Thoracic aorta (tissue), 1 donor: ENCODE results near the genes RAB3IP and KCNMB4.

- RAMPAGE, long total RNA: no peak
Measured at GRCh38 chr12:68915086-68915526, 17.9 kb downstream of the CPM start.

DNA sequence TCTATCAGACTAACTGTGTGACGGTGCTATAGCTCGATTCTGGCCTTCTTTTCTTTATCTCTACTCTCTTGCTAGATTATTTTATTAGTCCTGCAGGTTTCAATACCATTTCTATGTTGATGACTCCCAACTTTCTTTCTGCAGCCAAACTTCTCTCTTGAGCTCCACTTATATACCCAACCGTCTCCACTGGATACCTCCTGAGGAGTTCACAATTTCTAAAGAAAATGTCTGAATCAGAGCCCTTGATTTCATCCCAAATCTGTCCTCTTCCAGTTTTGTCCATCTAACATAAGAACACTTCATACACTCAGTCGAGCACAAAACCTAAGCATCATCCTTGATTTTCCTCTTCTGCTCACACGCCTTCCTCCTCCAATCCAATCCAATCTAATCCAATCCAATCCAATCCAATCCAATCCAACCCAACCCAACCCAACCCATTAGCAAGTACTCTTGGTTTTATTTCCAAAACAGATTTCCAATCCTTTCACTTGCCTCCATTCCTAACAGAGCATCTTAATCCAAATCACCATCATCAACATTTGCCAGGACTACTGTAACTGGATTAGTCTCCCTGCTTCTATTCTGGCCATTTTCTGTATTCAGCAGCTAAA lies 14.6 kb downstream of the CPM start:
- RAMPAGE, long total RNA: no peak

GRCh38 chr12:69101328-69101690 lies 138.1 kb upstream of the CPSF6 start:
- RAMPAGE, long total RNA: no peak

DNA sequence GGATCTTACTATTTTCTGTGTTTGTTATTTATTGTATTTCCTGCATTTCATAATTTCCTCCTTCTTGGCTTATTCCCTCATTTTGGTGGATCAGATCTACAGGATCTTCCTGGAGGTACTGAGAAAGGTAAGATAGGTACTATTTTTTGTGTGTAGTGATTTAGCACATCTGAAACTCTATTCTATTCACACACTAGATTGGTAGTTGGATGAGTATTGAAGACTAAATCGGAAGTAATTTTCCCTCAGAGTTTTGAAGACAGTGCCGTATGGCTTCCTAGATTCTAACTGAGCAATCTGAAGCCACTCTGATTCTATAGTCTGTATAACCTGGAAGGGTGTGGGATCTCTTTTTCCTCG lies 453 bp upstream of the YEATS4 start:
- RAMPAGE, long total RNA: no peak

GRCh38 chr12:69497069-69498088 lies 27.2 kb downstream of the FRS2 start:
- RAMPAGE, long total RNA: no peak

DNA sequence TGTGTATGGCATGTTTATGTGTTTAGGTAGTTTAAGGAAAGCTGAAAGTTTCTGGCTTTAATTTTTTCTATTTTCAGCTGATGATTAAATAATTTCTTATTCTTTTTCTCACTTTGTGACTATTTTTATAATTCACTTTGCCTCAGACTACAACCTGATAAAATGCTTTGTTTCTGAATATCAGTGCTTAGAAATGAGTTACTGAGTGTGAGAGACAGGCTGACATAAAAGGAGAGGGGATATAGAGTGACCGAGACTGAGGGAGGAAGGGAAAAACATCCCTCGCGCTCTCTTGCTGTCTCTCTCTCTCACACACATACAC lies 45.0 kb downstream of the FRS2 start:
- RAMPAGE, long total RNA: no peak

DNA sequence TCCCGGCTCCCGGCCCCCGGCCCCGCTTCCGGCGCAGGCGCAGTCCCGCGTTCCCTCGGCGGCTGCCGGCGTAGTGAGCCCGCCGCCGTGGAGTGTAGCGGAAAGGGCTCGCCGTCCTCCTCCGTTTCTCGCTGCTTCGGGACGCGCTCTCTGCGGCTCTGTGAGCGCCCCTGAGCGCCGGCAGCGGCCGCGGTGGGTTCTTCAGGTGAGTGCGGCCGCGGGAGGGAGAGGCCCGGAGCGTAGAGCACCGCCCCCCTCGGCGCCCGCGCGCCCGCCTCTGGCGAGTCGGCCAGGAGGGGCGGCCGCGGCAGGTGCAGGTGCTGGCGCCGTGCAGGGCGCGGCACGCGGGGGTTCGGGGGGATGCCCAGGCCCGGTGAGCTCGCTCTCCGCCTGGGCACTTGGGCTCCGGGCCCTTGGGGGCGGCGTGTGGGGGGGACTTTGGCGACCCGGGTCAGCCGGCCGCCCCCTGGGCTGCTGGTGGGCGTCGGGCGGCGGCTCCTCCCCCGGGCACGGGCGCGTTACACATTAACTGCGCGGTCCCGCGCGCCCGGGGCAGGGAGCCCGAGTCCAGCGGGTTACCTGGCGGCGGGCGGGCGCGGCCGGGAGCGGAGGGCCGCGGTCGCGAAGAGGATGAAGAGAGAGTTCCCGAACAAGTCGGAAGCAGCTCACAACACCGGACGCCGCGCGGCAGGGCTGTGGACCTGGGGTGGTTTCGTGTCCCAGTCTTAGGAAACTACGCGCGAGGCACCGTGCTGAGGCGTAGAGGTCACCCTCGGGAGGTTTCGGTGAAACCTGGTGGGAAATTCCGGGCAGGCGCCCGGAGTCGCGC lies at the start of gene RAB3IP:
Gene RAB3IP, plus strand, starts transcription at position 34 of the 829 bp plus-strand sequence.
- RAMPAGE, long total RNA: start-site peak on the plus strand centred at position 57 of the sequence, 52 bp wide, 382 reads

GRCh38 chr12:69935435-69936033 lies 110.5 kb downstream of the MYRFL start:
- RAMPAGE, long total RNA: no peak

GRCh38 chr12:69987700-69988264 lies 162.8 kb downstream of the MYRFL start:
- RAMPAGE, long total RNA: no peak

GRCh38 chr12:70251081-70251739 lies 8.0 kb downstream of the CNOT2 start:
- RAMPAGE, long total RNA: no peak

DNA sequence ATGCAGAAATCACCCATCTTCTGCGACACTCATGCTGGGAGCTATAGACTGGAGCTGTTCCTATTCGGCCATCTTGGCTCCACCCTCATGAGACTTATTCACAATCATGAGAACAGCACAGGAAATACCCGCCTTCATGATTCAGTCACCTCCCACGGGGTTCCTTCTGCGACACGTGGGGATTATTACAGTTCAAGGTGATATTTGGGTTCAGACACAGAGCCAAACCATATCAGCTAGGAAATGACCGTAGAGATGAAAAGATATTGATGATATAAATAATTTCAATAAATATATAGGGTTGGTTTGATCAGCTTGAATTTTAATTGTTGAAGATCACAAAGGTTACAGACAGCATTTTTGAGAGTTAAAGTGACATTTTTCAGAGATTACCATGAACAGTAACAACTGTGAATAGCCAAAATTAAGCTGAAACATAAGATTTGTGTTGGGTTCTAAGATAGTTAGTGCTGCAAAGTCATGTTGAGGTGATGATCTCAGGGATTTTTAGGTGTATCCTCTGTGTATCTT lies 60.8 kb upstream of the KCNMB4 start:
- RAMPAGE, long total RNA: no peak

- RAMPAGE, long total RNA: no peak
Measured at GRCh38 chr12:70320830-70321924, 44.9 kb upstream of the KCNMB4 start.

GRCh38 chr12:70366055-70367051 lies at the start of gene KCNMB4:
TSS of gene KCNMB4 (plus strand) at chr12:70366290.
- RAMPAGE, long total RNA: start-site peak on the plus strand at chr12:70366691-70366920, 6 reads

DNA sequence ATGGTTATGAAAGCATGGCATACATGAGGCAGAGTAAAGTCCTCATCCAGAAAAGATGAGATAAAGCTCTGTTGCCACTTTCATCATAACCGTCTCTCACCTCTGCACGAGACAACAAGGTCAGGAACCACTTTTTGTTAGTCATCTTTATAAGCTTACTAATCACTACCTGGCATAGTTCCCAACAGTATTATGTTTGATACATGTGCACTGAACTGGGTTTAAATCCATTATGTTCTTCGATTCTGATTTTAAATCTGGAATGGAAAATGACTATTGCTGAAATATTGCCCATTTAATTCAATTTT lies 31.2 kb downstream of the PTPRB start:
- RAMPAGE, long total RNA: no peak

- RAMPAGE, long total RNA: no peak
Measured at GRCh38 chr12:70718813-70719461, 81.7 kb upstream of the PTPRB start.

DNA sequence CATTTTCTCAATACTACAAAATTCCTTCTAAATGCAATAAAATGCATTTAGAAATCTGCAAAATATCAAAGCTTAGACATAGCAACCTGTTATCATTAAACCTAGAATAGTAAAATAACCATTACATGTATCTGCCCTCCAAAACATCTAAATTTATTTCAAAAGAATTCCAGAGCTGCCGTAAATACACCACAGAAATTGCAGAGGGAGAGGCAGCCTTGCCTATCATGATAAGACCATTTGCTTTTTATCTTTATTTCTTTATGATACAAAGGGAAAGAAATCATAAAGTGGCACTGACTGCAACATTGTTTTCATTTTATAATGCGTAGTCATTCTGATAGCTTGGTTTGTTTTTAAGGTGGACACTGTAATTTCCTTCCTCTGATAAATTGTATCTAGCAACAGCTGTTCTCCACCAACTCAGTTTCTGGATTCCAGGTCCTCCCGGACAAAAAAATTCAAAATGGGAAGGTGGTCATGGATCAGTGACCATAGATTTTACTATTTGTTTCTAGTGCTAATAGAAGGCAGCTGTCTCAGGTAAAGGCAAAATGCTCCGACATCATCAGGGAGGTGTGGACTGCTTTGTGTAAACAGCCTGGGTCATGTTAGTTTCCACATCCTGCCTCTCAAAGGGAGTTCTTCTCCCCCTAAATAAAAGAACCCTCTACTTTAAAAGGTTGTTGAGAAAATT lies 578 bp upstream of the TSPAN8 start:
- RAMPAGE, long total RNA: no peak

DNA sequence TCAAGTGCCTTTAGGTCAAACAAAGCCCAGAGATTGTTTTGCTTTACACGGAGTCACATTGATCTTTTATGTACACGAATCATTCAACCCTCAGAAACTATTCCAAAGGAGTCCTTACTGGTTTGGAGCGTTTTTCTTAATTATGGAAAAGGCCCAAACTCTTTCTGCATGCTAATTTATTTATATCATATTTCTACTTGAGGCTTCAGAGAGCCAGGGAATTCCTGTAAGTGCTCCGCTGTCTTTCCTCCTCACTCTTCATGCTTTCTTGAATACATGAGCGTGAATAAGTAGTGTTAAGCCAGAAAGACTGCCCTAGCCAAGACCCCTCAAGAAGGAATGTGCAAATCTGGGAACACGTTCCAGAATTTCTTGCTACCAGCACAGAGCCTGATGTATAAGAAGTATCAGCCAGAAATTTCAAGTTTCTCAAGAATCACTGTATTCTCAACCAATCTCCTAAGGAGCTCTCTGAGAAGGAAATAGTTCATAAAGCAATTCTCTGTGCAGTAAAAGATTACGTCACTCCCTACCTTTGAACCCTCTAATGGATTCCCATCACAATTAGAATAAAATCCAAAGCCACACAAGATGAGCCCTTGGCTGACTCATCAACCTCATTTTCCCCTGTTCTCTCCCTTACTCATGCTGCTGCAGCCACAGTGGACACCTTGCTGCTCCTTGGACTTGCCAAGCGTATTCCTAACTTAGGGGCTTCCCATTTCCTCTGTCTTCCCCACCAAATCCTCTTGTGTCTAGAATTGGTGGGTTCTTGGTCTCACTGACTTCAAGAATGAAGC lies 6.8 kb upstream of the TSPAN8 start:
- RAMPAGE, long total RNA: no peak

DNA sequence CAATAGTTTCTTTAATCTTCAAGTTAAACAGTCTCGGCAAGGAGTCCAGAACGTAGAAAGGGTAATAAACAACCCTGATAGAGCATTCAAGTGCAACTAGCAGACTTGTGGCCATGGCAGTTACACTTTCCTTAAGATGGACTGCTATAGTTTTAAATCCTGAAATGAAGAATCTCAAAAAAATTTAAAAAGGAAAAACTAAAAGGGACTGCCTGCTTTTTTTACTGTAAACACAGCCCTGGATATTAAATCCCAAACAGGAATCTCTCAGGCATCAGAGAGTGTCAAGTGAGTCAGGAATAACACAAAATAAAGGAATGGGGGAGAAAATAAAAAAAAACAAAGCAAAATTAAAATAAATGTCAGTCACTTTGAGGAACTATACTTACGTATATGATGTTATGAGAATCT lies 53.9 kb downstream of the ZFC3H1 start:
- RAMPAGE, long total RNA: no peak

DNA sequence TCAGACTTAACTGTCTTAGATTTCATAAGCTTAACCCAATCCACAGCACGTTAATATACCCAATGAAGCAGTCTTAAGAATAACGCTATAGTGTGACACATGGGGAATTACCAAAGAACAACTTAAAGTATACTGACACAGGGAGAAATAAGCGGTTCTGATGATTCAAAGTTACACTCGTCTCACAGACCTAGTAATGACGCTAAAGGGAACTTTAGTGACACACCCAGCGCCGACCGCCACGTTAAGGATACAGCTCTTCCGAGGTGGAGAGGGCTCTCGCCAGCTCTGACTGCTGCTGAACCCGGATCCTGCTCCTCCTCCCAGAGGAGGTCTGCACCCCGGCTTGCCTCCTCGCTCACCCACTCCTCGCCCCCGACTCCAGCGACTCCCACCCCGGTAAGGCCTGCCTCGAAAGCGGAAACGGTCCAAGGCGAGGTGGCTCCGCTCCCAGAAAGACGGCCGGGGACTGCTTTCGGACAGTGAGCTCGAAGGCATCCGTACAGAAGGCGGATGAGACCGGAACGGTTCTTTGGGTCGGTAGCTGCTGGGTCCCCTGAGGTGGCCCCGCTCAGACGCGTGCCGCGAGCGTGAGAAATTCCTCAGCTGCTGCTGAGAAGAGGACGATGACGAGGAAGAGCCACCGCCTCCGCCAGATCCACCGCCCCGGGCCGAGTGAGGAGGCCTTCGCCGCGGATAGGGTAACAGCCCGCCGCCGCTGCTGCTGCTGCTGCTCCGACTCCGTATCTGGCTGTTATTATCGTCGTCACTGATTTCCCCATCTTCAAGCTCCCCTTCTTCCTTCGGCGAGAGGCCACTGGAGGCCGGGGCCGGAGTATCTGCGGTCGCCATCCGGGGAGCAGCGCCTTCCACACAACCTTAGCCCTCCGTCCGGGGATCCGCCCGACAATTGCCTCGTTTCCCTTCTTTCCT lies 623 bp downstream of the ZFC3H1 start:
- RAMPAGE, long total RNA: start-site peak on the plus strand centred at position 385 of the sequence, 354 bp wide, 29 reads; start-site peak on the minus strand centred at position 447 of the sequence, 376 bp wide, 46 reads

- RAMPAGE, long total RNA: no peak
Measured at GRCh38 chr12:71755019-71755968, 631 bp downstream of the RAB21 start.